ENCODE data around the gene ABITRAM.

- RRBS: no CpG with 5 or more reads among the region's 10 CpGs
Measured at GRCh38 chr9:108708077-108708858, 147.5 kb downstream of the ACTL7B start.

DNA sequence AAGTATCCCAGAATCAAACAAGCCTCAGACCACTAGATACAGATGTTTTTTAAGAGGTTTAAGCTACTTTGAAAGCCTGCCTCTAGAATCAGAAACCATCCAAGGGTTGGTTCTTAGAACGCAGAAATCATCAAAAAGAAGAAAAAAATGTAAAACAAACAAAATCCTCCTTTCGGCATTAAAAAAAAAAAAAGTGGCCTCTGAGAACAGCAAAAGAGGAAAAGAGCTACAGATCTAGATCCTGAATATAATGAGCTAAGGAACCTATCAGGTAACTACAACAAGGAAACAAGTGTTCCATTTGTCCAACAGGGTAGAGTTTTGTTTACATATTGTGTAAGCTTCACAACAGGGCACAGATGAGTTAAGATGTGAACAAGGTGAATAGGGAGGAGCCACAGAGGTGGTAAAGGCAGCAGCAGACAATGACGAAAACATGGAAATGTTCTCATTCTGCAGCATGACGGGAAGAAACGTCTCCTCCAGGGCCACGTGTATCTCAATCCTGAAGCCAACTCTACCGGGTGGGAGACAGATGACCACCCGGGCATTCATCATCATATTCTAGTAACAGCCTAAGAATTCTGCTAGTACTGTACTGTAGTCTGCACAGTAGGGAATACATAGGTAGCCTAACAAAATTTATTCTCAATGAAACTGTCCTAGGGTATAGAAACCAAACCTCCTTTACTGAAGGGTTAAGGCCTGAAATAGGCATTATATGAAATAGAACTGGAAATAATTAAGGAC, 14.4 kb downstream of the ELP1 start:
- RRBS: no CpG with 5 or more reads among the region's 8 CpGs

GRCh38 chr9:108934211-108935068, at the start of gene ABITRAM:
ABITRAM (plus strand) TSS chr9:108934400.
- RRBS: 4% methylated on average over 7 of the region's 55 CpGs

DNA sequence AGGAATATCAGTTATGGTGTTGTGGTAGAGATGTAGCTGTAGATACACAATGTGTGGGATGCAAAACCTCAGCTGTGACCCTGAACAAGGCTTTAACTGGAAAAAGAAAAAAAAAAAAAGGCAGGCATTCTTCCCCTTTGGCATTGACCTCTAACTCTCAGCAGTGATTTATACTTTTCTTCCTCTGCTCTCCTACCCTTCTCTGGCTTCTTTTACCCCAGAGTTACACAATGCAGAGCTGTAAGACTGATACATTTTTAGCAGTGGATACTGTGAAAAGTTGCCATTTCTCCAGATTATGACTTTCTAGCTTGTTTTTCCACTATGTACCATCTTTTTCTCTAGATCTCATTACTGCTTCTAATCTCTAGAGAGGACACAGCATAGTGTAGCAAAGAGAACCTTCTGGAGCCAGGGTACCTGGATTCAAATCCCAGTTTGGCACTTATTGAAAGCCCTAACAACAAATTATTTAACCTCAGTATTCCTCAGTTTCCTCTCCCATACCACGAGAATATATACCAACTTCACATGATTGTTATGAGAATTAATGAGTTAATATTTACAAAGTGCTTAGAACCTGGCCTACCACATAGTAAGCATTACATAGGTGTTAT, 1.9 kb downstream of the CTNNAL1 start:
- RRBS: no CpG with 5 or more reads among the region's 1 CpG

DNA sequence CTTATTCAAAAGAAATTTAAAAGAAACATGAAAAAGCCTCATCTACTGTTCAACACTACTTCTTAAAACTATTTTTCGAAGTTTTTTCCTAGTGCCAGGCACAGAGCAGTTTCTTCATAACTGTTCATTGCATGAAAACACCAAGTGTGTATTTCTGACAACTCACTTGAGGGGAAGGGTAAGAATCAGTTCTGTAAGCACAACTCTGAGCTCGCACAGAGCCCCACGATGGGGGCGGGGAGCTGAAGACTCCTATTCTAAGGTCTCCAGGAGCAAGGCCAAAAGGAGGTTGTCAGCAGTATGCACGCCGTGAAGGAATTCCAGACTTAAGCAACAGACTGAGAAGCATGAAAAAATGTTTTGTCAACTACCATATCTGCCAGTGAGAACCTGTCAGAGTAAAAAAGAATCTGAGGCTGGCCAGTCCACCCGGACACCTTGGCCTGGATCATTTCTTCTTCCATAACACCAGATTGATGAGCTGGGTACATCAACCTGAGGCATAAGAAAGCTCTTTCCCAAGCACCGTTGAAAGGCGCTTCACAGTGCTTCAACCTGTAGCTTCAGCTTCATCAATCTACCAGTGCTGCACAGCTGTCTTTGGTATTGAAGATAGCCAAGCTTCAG, 1.0 kb upstream of the CTNNAL1 start:
- RRBS: no CpG with 5 or more reads among the region's 9 CpGs

- RRBS: no CpG with 5 or more reads among the region's 6 CpGs
Measured at GRCh38 chr9:109019321-109020418, 6.4 kb upstream of the CTNNAL1 start.

DNA sequence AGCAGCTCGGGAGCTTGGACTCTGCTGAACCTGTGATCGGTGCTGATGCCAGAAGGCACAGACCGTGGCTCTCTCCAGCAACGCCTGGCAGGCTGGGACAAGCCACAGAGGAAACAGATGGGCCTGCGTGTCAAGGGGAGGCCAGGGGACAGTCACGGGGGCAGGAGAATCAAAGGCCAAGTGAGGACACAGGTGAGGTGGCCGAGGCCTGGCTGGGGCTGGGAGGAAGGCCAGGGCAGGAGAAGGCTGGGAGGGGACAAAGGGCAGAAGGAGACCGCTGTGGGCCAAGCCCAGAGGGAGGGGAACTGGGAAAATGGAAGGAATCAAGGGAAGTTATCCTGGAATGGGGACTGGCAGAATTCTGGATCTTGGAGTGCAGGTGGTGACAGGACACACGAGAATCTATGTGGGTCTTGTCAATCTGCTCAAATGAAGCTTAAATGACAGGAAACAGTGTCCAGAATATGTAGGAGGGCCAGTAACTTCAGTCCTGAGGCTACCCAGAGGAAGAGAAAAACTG, 43.3 kb downstream of the EPB41L4B start:
- RRBS: no CpG with 5 or more reads among the region's 9 CpGs

DNA sequence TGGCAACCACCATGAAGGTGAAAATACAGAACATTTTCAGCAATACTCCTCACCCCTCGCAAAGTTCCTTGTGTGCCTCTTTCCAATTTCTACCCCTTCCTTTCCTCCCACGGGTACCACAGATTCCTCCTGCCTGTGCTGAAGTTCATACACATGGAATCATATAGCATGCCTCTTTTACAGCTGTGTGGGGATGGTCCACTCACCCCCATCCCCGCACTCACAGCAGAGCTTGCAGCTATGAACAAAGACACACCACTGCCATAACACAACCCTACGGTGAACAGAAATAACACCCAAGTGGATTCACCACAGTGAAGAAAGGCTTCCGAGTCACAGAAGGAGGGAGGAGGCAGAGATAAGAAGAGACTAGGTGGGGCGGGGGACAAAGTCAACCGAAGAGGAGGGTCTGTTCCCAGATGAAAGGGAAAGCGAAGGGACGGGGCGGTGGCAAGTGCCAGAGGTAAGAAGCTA, 21.1 kb downstream of the EPB41L4B start:
- RRBS: no CpG with 5 or more reads among the region's 10 CpGs

GRCh38 chr9:109318835-109319881, 1.7 kb downstream of the EPB41L4B start:
- RRBS: 2% methylated on average over 19 of the region's 56 CpGs

DNA sequence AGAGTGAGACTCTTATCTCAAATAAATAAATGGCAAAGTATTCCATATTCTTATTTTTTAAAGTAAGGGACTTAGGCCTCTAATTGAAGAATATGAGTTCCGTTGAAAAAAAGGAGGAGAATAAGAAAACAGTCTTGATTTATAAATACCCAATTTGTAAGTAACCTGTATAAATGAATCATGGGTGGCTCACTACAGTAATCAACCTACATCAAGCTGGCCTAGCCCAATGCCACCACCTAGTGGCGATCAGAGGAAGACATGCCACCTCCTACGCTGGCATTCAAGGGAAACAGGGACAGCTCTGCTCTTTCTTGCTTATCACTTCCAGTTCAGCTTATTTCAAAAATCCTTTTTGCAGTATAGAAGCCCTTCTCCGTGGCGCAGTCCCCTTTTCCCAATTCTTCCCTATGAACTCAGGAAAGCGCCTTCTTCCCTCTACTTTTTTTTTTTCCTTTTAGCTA, 28.5 kb downstream of the PTPN3 start:
- RRBS: no CpG with 5 or more reads among the region's 6 CpGs

DNA sequence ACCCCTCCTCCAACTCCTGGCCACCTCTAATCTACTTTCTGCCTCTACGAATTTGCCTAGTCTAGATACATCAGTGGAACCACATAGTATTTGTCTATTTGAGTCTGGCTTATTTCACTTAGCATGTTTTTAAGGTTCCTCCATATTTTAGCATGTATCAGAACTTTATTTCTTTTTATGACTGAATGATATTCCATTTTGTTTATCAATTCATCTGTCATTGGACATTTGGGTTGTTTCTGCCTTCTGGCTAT, 19.0 kb downstream of the PTPN3 start:
- RRBS: no CpG with 5 or more reads among the region's 1 CpG

DNA sequence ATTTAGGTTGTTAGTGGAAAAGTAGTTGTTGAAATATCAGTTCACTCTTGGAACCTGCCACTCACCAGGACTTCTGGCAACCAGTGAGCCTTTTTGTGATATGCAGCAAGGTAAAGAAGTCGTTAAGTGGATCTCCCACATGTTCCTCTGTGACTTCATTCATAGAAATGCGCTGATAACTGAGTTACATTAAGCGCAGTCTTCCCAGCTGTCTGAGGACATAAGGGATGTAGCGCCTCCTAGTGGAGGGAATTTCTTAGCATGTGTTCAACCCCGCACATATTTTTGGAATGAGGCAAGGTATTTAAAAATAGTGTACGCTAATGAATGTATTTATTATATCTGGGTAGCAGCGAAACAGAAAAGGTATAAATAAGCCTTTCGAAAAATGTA, 37.8 kb downstream of the PALM2AKAP2 start:
- RRBS: no CpG with 5 or more reads among the region's 8 CpGs

DNA sequence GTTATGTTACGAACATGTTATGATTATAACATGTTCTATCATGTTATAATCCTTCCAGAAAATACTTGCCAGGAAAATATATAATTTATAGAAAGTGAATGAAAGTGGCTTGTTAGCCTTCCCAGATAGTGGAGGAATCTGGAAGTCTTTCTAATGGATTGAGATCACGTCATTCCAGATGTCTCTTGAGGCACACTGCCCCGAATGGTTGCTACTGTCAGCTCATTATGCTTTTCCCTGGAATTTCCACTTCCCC, 81.4 kb downstream of the PALM2AKAP2 start:
- RRBS: no CpG with 5 or more reads among the region's 3 CpGs

GRCh38 chr9:109907278-109908297, 127.6 kb downstream of the PALM2AKAP2 start:
- RRBS: no CpG with 5 or more reads among the region's 10 CpGs

DNA sequence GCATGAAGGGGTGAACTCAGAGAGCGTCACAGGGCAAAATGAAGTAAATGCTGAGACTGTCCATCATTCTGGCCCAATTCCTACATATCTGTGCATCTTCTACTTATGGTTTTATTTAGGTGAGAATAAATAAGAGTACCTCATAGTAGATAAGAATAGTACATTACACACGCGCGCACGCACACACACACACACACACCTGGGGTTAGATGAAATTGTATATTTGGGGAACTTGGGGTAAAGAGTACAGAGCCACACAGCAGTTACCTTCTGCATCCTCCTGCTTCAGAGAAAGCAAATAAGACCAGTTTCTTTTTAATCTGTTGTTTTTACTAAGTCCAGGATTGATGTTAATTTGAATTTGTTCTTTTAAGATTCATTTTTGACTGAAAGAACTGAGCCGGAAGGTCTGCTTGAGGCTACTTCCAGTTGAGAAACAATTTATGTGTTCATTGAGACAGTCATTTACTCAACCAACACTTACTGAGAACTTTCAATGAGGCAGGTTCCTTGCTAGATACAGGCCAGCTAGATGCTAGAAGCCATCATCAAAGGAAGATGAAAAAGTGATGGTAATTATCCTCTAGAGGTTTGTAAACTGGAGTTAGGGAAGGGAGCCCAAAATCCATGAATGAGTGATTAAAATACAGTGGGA, 129.1 kb downstream of the PALM2AKAP2 start:
- RRBS: no CpG with 5 or more reads among the region's 6 CpGs

- RRBS: no CpG with 5 or more reads among the region's 6 CpGs
Measured at GRCh38 chr9:109918237-109918784, 138.3 kb downstream of the PALM2AKAP2 start.

GRCh38 chr9:109971969-109972918, 192.2 kb downstream of the PALM2AKAP2 start:
- RRBS: no CpG with 5 or more reads among the region's 7 CpGs